REH cell (cell line): ENCODE results near the genes COMMD7 and ACTL10.

- PRO-cap, result no peak
These were observed 71.9 kb downstream of the NOL4L start for GRCh38 chr20:32513248-32513693.

DNA sequence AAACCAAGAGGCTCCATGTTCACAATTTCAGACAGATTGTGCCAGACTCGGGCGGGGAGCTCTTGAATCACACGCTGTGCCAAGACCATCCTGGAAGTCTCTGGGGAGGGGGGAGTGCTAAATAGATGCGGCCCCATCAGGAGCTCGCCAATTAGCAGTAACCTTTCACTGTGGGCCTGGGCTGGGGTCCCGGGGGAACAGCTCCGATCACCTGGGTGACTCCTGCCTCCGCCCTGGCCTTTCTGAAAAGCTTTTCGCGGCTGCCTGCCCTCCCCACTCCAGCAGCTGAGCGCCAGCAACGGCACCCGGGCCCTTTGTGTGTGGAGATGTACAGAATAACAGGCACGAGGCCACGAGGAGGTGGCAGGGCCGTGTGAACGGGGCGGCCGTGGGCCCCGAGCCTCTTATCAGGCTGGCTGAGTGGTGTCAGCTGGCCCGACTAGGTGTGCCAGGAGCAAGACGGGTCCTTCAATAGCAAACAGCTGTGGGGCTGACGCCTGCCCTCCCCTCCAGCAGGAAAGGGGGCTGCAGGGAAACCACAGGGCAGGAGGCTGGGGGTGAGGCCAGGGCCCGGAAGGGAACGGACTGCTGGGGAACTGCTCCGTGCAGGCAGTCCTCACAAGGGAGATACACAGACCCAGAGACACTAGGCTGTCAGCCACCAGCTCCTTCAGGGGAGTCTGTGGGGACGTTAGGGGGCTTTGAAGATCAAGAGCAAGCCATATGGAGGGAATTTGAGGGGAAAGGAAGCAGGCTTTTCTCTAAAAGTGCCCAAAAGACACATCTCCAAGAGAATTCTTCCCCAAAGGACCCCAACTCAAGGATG lies 56.8 kb downstream of the NOL4L start:
- PRO-cap, result no peak

DNA sequence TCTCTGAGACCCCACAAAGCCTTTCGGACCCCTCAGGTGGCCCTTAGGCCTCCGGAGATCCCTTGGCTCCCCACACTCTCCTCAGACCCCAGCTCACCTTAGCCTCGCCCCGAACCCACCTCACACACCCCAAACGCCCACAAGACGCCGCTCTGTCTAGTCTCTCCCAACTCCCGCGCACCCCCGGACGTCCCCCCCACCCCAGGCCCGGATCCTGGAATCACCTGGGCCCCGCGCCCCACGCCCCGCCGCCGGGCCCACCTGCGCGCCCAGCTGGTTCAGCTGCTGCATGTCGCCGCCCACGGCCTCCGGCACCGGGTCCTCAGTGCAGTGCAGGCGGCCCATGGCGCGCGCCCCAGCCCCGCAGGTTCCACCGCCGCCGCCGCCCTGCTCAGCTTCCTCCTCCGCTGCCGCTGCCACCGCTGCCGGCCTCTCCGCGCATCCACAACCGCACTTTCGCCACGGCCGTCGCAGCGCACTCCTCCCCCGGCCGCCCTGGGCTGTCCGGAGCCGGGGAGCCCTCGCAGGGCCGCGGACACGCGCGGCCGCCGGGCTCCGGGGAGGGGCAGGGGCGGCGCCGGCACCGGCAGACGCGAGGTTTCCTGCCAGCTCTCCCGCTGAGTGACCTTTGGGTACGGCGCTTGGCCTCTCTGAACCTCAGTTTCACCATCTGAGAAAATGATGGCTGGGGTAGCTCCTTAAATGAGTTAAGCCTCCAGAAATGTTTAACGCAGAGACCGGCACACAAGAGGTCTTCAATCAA lies at the start of gene COMMD7:
COMMD7 (minus strand) TSS at position 421 of the 763 bp plus-strand sequence.
- PRO-cap, result bidirectional peak, plus-strand start at position 479 of the sequence, minus-strand start at position 409 of the sequence

DNA sequence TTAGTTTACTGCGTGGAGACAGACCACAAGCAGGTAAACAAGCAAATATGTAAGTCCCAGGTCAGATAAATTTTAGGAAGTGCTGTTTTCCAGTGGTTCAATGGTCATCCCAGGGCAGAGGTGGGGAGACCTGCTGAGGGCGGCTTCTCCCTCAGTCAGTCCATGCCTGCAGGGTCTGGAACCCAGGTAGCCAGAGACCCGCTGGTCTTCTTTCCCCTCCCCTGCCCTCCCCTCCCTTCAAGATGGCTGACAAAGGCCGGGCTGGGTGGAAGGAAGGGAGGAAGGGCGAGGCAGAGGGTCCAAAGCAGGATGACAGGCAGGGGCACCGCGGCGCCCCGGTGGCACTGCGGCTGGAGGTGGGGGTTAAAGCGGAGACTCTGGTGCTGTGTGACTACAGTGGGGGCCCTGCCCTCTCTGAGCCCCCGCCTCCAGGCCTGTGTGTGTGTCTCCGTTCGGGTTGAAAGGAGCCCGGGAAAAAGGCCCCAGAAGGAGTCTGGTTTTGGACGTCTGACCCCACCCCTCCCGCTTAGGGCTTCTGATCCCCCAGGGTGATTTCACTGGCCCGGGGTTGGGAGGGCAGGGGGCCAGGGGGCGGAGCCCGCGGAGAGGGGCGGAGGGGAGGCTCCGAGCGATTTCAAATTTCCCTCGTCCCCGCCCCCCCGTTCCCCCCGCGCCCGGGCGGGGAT lies 432 bp upstream of the DNMT3B start:
- PRO-cap, result bidirectional peak, plus-strand start outside the sequence, minus-strand start at position 537 of the sequence

GRCh38 chr20:32763170-32763664 lies 1.0 kb downstream of the DNMT3B start:
- PRO-cap, result no peak

DNA sequence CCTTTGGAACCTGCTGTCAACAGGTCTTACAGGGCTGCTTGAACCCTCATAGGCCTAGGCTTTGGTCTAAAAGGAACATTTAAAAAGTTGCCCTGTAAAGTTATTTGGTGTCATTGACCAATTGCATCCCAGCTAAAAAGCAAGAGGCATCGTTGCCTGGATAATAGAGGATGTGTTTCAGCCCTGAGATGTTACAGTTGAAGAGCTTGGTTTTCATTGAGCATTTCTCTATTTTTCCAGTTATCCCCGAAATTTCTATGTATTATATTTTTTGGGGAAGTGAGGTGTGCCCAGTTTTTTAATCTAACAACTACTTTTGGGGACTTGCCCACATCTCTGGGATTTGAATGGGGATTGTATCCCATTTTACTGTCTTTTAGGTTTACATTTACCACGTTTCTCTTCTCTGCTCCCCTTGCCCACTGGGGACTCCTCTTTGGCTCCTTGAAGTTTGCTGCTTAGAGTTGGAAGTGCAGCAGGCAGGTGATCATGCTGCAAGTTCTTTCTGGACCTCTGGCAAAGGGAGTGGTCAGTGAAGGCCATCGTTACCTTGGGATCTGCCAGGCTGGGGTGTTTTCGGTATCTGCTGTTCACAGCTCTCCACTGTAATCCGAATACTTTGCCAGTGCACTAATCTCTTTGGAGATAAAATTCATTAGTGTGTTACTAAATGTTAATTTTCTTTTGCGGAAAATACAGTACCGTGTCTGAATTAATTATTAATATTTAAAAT lies 9.3 kb upstream of the EFCAB8 start:
- PRO-cap, result no peak

GRCh38 chr20:33358125-33358740 lies 43.1 kb downstream of the CDK5RAP1 start:
- PRO-cap, result no peak

GRCh38 chr20:33431727-33432365 lies 11.7 kb downstream of the SNTA1 start:
- PRO-cap, result no peak

- PRO-cap, result no peak
These were observed 17.1 kb upstream of the SNTA1 start for GRCh38 chr20:33460619-33461110.

DNA sequence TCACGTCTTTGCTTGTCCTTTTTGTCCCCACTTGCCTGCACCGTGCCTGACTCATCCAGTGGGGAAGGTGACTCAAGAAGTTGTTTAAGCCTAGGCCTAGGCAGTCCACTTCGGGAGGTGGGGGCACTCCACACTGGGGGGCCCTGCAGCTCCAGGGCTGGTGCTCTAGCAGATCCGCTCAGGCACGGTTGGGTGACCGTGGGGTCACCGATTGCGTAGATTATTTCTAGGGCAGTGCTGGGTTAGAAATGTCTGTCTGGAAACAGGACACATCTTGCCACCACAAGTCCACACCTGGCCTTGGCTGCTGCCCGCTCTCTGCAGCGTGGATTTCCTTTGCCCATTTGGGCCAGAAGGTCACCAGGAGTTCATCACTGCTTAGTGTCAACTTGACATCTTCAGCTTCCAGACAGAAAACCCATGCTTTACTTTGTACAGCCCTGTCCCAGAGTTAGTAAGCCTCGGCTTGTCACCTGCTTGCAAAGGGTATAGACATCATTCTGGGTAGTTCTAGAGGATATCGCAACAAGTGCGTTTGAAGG lies 13.6 kb upstream of the C20orf144 start:
- PRO-cap, result no peak

- PRO-cap, result no peak
These were observed at the start of gene ACTL10 for GRCh38 chr20:33666093-33667143. TSS of gene ACTL10 (plus strand) at chr20:33666943.

- PRO-cap, result bidirectional peak, plus-strand start at chr20:33756398, minus-strand start at chr20:33756316
These were observed 24.2 kb downstream of the ZNF341 start for GRCh38 chr20:33755930-33756548.

- PRO-cap, result no peak
These were observed 47.1 kb downstream of the CHMP4B start for GRCh38 chr20:33858295-33858623.

DNA sequence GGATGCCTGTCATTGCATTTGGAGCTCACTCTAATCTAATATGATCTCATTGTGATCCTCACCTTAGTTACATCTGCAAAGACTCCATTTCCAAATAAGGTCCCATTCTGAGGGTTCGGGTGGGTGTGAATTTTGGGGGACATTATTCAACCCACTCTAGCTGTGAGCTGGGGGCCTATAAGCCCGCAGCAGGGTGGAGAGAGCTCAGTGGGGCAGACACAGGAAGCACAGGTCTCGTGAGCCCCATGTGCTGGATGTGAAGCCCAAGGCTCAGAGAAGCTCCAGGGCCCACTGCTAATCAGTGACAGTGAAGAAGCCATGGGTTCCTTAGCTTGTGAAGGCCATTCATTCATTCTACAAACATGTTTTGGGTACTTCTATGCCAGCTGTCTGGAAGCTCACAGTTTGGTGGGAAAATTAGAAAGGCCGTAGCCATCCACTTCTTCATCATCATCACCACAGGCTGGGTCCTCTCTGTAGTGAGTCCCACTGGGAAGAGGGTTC lies 47.5 kb downstream of the CHMP4B start:
- PRO-cap, result no peak

GRCh38 chr20:33992996-33993223 lies 801 bp upstream of the RALY start:
- PRO-cap, result bidirectional peak, plus-strand start at chr20:33993412, minus-strand start at chr20:33993133

DNA sequence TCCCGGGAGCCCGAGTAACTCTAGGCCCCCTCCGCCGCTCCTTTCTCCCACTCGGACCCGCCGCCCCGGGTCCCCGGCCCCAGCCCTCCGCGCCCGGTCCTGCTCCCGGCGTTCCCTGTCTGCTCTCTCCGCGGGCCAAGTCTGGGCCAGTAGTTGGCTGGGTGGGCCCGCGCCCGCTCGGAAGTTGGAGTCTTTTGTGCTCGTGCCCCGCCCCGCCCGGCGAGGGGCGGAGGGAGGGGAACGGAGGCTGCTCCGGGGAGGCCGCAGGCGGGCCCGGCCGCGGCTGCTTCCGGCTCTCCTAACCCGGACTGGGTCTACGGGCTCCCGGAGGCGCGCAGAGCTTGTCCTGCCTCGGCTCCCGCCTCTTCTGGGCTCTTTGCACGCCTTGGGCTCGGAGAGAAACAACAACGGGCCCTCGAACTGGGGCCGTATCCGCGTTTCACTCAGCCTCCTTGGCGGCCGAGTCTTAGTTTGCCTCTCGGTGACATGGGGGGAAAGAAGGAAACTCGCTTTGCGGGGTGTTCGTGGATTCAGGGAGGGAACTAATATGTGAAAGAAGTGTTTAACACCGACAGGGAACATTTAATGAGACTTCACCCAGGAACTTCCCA lies 654 bp downstream of the RALY start:
- PRO-cap, result bidirectional peak, plus-strand start at position 379 of the sequence, minus-strand start at position 151 of the sequence

- PRO-cap, result no peak
These were observed 43.5 kb downstream of the RALY start for GRCh38 chr20:34036975-34037831.

DNA sequence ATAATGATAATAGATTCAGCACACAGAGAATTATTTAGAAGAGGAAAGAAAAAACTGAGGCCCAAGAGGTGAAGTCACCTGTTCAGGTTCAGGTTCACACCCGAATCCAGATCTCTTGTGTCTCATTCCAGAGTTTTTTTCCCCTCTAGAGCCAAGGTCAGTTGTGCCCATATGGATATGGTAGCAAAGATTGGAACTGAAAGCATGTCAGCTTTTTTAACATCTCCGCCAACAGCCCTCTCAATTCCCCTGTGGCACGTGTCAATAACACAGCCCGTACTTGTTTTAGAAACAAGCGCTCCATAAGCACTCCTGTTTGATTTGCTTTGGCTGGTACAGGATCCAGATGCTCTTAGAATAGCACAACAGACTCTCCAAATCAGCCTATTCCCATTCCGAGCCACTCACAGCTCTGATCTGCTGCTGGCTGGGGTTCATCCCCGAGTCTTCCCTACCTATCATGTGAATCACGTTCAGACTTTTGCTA lies 46.5 kb downstream of the RALY start:
- PRO-cap, result no peak

GRCh38 chr20:34111124-34112087 lies 637 bp downstream of the EIF2S2 start:
- PRO-cap, result bidirectional peak, plus-strand start at chr20:34111183, minus-strand start at chr20:34111061; bidirectional peak, plus-strand start at chr20:34111855, minus-strand start at chr20:34111722

DNA sequence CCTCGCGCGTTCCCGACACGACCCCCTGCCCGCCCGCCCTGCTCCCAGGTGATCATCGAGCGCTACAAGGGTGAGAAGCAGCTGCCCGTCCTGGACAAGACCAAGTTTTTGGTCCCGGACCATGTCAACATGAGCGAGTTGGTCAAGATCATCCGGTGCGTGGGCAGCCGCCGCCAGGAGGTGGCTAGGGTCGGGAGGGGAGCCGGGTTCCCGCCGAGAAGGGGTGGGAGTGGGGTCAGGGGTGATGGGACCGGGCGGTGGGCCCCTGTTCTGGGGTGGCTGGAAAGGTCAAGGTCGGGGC lies 731 bp downstream of the MAP1LC3A start:
- PRO-cap, result no peak